Heart (tissue), 3 donors: ENCODE measurements around the gene ADAMTS16.

GRCh38 chr5:1334953-1335399 is 9.9 kb downstream of the CLPTM1L start:
- RAMPAGE, long total RNA, 2 experiments = no peak in any of the 2 experiments

DNA sequence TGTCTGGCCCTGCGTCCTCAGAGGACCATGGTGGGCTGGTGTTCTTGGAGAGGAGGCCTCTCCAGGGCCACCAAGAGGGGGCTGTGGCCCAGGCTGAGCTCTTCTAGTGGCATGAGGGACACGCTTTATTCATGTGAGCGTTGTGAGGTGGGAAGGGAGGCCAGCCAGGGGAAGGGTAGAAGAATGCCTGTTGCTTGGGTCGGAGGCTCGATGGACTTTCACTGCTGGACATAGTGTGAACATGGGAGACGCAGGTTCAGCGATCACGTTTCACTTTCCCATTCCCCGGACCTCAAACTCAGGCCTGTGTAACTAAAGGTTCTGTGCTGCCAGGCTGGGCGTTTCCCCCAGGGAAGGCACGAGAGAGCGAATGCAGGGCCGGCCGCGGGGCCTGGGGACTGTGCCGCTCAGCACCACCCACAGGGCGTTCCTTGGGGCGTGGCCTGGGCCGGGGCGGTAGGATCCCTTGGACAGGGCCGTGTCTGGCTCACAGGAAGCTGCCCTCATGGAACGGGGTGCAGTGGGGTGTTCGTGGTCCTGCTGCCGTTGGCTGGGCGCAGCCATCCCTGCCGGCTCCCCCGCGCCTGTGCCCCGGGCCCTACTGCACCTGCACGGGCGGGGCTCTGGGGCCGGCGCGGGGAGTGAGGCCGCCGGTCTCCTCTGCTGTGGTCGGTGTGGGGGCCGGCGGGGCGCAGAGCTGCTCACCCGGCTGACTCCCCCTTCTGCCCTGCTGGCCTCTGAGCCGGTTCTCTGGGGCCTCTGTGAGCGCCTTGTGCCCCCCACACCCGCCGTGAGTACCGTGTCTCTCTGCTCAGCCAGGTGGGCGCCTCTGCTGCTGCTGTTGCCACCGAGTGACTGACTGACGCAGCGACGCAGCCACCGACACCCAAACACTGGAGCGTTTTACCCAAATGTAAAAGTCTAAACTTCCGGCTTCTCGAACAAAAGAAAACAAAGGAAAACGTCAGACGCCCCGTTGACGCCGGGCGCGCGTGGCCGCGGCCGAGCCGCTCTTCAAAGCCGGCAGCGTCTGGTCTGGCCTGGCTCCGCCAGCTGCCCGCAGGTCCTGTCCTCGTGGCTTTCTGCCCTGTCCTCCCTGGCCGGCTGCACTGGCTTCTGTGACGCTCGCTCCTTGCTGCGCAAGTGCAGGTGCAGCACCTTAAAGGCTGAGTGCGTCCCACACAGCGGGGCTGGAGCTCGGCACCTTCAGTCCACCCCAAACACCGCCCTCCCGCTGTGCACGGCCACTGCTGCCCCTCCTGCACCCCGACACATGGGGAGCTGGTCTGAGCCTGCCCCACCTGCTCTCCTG is 41.1 kb upstream of the CLPTM1L start:
- RAMPAGE, long total RNA, 2 experiments = no peak in any of the 2 experiments

GRCh38 chr5:1399586-1399924 is 45.7 kb downstream of the SLC6A3 start:
- RAMPAGE, long total RNA, 2 experiments = no peak in any of the 2 experiments

GRCh38 chr5:1470432-1471722 is 25.6 kb upstream of the SLC6A3 start:
- RAMPAGE, long total RNA, 2 experiments = no peak in any of the 2 experiments

GRCh38 chr5:1516825-1517553 is 6.8 kb downstream of the LPCAT1 start:
- RAMPAGE, long total RNA, 2 experiments = no peak in any of the 2 experiments

GRCh38 chr5:1624039-1624906 is 100.5 kb upstream of the LPCAT1 start:
- RAMPAGE, long total RNA, 2 experiments = no peak in any of the 2 experiments

DNA sequence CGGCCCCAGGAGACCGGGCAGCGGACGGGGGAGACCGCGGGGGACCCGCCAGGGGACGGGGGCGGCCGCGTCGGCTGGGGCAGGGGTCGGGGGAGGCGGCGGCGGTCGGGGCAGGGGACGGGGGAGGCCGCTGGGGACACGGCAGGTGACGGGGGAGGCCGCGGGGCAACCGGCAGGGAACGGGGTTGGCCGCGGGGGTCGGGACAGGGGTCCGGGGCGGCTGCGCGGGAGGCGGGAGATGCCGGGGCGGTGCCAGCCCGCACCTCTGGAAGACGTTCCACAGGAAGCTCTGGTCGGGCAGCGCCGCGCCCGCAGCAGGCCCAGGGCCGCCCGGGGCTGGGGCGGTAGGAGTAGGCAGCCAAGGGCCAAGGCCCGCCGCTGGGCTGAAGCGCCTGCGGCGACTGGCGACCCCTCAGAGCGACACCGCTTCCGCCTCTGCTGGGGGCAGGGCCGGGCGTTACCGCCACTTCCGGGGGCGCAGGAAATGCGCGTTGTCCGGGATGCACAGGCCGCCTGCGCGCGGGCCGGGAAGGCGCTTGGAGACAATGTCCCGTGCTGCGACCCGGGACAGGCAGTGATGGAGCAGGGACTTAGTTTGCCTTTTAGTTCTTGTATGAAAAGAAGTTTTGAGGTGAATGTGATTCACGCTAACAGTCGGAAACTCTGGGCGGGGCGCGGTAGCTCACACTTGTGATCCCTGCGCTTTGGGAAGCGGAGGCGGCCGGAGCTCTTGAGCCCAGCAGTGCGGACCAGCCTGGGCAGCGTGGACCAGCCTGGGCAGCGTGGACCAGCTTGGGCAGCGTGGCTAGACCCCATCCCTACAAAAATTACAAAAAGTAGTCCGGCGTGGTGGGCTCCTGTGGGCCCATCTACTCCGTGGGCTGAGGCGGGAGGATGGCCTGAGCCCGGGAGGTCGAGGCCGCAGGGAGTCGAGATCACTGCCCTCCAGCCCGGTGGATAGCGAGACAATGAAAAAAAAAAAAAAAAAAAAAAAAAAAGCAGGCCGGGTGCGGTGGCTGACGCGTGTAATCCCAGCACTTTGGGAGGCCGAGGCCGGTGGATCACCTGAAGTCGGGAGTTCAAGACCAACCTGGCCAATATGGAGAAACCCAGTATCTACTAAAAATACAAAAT is 110.2 kb upstream of the LPCAT1 start:
- RAMPAGE, long total RNA, 2 experiments = start-site peak on the minus strand in 1 of 2 experiments, centred at position 409 of the sequence, 116 reads per replicate

DNA sequence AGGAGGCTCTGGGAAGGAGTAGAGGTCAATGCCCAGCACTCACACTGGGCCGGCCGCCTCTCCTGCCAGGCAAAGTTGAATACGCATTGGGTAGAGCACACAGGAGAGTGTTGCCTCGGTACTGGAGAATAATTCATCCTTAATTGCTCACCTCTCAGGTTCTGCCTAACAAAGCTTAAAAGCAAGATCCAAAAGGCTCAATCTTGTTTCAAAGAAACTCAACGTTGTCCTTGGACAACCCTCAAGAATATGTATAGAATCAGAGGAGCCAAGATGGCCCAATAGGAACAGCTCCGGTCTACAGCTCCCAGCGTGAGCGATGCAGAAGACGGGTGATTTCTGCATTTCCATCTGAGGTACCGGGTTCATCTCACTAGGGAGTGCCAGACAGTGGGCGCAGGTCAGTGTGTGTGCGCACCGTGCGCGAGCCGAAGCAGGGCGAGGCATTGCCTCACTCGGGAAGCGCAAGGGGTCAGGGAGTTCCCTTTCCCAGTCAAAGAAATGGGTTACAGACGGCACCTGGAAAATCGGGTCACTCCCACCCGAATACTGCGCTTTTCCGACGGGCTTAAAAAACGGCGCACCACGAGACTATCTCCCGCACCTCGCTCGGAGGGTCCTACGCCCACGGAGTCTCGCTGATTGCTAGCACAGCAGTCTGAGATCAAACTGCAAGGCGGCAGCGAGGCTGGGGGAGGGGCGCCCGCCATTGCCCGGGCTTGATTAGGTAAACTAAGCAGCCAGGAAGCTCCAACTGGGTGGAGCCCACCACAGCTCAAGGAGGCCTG is 89.9 kb downstream of the MRPL36 start:
- RAMPAGE, long total RNA, 2 experiments = no peak in any of the 2 experiments

DNA sequence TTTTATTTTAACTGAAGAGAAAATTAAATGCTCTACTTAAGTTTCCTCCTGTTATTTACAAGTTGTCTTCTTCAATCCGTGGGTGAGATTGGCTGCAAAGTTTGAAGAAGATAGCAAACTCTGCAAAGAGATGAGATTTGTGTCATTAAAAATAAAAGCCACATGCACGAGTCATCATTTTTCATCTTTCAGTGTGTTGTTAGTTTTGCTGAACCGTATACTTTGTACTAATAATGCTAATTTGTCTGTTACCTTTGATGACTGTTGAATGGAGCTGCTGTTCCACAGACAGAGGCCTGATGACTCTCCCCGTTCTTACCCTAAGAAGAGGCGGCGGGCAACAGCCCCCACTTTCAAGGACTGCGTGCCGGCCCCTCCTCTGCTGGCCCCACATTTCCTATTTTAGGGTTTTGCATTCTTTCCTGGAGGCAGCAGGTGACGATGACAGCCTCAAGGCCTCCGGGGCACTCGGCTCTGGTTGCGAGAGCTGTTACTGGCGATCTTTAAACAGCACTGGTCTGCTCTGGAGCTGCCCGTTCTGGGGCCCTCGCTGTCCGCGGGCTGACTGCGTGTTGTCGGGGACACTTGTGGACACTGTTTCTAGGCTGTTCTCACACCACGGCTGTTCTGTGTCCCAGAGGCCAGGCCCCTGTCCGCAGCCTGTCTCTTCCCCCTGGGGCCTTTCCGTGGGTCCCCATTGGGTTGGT is 35.1 kb downstream of the NDUFS6 start:
- RAMPAGE, long total RNA, 2 experiments = no peak in any of the 2 experiments

DNA sequence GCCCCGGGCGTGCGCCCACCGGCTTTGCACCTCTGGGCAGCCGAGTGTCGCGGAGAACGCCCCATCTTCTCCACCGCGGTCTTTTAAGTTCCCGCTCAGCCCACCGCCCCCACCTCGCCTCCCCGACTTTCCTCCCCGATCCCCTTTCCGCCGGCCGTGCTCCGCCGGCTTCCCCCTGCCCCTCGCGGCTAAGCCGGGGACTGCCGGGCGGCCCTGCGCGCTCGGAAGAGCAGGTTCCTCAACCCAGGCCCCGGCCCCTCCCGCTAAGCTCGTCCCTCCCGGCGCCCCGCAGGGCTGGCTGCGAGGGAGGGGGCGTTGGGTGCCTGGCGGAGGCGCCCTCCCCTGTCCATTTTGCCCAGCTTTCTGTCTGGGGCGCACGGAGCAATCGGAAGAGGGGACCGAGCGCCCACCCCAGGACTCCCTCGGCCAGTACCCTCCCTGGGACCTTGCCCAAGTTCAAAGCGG is 925 bp upstream of the IRX4 start:
- RAMPAGE, long total RNA, 2 experiments = start-site peak on the plus strand in 1 of 2 experiments, centred at position 356 of the sequence, 49 to 69 reads per replicate

- RAMPAGE, long total RNA, 2 experiments = no peak in any of the 2 experiments
These were observed 64.0 kb upstream of the IRX4 start for GRCh38 chr5:1946746-1947122.

DNA sequence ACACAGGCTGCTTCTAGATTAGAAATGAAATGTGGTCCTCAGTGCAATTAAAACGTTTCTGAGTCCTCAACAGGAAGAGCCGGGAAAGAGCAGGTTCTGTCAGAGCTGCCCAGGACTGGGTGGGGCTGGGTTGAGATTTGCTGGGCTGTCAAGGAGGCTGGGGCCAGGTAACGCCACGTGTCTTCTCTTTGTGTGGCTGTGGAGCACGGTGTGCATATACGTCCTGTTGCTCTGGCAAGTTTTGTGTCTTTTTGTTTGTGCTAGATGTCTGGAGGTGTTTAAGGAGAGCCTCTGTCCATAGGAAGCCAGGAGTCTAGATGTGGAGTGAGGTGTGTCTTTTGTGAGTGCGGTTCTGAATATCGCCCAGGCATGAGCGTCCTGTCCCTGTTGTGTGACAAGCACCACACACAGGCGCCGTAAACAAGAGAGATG is 129.1 kb upstream of the IRX4 start:
- RAMPAGE, long total RNA, 2 experiments = no peak in any of the 2 experiments

GRCh38 chr5:2278792-2279053 is 396.0 kb upstream of the IRX4 start:
- RAMPAGE, long total RNA, 2 experiments = no peak in any of the 2 experiments

DNA sequence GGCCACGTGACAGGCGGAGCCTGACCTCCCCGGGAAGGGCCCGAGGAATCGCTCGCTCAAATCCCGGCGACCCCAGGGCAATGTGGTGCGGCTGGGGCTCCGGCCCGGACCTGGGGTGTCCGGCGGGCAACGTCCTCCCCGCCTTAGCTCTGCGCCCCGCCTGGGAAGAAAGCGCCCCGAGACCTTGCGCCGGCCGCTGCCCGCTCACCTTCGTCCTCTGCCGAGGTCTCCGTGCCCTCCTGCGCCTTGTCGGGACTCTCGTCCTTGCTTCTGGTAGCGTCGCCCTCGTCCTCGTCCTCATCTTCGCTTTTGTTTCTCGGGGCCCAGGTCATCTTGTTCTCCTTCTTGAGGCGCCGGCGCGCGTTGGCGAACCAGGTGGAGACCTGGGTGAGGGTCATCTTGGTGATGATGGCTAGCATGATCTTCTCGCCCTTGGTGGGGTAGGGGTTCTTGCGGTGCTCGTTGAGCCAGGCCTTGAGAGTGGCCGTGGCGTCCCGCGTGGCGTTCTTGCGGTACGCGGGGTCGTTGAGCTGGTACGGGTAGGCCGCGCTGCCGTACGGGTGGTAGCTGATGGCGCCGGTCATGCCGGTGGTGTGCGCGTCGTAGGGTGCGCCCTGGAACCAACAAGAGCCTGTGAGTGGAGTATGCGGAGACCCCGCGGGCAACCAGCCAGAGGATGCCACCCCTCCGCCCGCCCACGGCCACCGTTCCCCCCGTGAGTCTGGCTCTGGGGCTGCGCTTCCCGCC is 2.1 kb downstream of the IRX2 start:
- RAMPAGE, long total RNA, 2 experiments = no peak in any of the 2 experiments

GRCh38 chr5:3535711-3536424 is 59.8 kb upstream of the IRX1 start:
- RAMPAGE, long total RNA, 2 experiments = no peak in any of the 2 experiments

- RAMPAGE, long total RNA, 2 experiments = no peak in any of the 2 experiments
These were observed 145.5 kb downstream of the IRX1 start for GRCh38 chr5:3741200-3741558.

GRCh38 chr5:4905695-4905886 is 234.5 kb upstream of the ADAMTS16 start:
- RAMPAGE, long total RNA, 2 experiments = no peak in any of the 2 experiments

- RAMPAGE, long total RNA, 2 experiments = no peak in any of the 2 experiments
These were observed at the start of gene ADAMTS16 for GRCh38 chr5:5139977-5141018. ADAMTS16 (plus strand) TSS chr5:5140330.

GRCh38 chr5:5179158-5179448 is 39.0 kb downstream of the ADAMTS16 start:
- RAMPAGE, long total RNA, 2 experiments = no peak in any of the 2 experiments

DNA sequence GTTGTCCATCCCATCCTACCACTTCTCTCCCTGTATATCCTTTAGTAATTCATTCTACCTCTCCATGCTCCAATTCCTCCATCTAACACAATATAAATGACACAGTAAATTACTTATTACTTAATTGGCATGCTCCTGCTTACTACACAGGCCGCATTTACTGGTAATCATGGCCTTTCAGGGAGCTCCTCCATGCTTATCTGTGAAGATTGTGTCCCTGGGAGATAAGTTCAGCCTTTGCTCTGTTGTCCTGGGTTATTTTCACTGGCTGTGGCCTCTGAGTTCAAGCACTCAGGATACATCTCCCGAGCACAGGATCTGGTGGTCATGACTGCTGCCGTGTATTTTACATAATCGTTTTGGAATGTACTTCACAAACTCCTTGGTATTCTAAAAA is 215.7 kb downstream of the ICE1 start:
- RAMPAGE, long total RNA, 2 experiments = no peak in any of the 2 experiments